Measurements from ENCODE around the genes SERPINB9, TUBB2A and PXDC1.

GRCh38 chr6:2903151-2903790, at the start of gene SERPINB9:
Gene SERPINB9 (minus strand): TSS chr6:2903309.
- RRBS, 2 experiments, result 2 to 6% methylated on average over 4 to 10 of the region's 63 CpGs

GRCh38 chr6:2943245-2943659, 28.1 kb downstream of the SERPINB6 start:
- RRBS, 2 experiments, result no CpG with 5 or more reads among the region's 6 CpGs

- RRBS, 2 experiments, result no CpG with 5 or more reads among the region's 1 CpG
These were observed 8.8 kb upstream of the SERPINB6 start for GRCh38 chr6:2980076-2980574.

- RRBS, 2 experiments, result no CpG with 5 or more reads among the region's 20 CpGs
These were observed 10.0 kb upstream of the NQO2 start for GRCh38 chr6:2989439-2990252.

DNA sequence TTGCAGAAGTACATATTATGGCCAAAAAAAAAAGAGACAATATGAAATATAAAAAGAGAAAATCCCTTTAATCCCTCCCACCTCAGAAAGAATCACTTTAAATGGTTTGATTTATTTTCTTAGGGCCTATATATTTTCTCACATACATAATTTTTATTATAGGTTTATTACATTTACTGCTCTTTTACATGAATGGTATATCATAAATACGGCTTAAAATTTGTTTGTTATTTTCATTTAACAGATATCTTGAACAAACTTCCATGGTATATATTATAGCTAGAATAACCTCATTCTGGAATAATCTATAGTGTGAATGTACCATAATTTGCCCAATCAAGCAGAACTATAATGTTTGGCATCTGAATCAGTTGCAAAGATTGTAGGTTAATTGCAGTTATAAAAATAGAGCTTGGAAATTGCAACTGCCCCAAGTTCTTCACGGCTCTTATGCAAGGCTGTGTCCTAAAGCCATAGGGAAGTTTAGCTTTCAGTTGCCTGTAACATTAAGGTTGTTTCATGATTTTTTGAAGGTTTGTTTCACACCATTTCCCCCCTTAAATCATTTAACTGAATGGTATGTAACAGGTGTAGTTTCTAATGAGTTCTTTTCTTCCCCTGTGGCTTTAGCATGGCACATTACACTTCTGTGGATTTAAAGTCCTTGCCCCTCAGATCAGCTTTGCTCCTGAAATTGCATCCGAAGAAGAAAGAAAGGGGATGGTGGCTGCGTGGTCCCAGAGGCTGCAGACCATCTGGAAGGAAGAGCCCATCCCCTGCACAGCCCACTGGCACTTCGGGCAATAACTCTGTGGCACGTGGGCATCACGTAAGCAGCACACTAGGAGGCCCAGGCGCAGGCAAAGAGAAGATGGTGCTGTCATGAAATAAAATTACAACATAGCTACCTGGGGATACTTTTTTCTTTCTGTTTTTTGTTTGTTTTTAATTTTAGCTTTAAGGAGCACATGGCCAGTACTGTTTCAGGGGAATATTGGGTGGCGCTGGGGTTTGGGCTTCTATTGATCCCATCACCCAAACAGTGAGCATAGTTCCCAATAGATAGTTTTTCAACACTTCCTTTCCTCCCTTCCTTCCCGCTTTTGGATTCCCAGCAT, 19.5 kb downstream of the NQO2 start:
- RRBS, 2 experiments, result no CpG with 5 or more reads among the region's 10 CpGs

DNA sequence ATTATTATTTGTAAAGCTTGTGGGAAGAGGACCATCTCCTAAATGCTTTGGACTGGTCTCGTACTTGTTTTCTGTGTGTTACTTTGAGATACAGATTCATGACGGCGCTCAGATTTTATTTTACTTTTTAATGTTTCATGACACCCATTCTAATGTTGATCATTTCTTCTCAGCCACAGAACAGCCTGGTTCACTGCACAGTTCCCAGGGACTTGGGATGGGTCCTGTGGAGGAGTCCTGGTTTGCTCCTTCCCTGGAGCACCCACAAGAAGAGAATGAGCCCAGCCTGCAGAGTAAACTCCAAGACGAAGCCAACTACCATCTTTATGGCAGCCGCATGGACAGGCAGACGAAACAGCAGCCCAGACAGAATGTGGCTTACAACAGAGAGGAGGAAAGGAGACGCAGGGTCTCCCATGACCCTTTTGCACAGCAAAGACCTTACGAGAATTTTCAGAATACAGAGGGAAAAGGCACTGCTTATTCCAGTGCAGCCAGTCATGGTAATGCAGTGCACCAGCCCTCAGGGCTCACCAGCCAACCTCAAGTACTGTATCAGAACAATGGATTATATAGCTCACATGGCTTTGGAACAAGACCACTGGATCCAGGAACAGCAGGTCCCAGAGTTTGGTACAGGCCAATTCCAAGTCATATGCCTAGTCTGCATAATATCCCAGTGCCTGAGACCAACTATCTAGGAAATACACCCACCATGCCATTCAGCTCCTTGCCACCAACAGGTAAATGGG, 13.0 kb upstream of the BPHL start:
- RRBS, 2 experiments, result no CpG with 5 or more reads among the region's 8 CpGs

GRCh38 chr6:3117599-3118067, 878 bp upstream of the BPHL start:
- RRBS, 2 experiments, result no CpG with 5 or more reads among the region's 3 CpGs

DNA sequence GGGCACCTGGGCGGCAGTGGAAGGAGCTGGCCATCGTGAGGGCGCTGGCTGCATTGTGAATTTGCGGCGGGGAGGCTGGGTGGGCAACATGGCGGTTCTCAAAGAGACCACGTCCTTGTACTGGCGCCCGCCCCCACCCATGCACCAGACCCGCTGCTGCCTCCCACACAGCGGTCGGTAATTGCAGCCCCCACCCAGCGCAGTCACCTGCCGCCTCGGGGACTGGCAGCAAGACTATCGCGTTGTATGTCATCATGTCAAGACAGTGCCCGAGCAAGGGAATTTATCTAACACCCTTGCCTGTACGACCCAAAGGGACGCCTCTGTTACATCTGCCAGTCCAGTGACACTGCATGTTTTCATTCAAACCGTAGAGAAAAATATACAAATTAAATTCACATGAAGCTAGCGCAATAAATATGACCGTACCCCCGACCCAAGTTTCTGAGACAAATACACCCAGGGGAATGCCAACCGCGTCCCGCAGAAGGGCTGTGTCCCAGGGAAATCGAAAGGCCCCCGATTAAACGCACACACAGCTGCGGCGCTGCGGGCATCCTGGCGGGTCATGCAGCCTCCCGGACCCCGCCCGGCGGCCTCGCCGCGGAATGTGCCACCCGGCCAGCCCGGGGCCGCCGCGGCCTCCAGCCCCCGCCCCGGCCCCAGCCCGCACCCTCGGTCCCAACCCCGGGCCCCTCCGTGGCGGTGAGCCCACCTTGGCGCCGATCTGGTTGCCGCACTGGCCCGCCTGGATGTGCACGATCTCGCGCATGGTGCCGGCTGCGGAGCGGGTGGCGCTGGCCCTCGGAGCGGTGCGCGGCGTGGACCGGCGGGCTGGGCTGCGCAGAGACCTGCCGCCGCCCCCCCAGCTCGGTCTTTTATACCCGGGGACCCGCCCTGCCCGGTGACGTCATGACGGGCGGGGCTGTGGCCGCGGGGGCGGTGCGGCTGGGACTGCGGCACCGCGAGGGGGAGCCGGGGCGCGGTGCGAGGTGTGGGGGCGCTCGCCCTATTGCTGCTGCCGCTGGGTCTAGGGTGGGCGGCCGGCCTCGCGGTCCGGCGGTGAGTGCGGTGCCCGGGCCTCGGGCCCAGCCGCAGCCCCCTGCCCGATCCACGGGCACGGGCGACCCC, at the start of gene TUBB2A:
TSS of gene TUBB2A (minus strand) at position 853 of the 1,131 bp plus-strand sequence.
- RRBS, 2 experiments, result 1 to 5% methylated on average over 43 of the region's 109 CpGs

DNA sequence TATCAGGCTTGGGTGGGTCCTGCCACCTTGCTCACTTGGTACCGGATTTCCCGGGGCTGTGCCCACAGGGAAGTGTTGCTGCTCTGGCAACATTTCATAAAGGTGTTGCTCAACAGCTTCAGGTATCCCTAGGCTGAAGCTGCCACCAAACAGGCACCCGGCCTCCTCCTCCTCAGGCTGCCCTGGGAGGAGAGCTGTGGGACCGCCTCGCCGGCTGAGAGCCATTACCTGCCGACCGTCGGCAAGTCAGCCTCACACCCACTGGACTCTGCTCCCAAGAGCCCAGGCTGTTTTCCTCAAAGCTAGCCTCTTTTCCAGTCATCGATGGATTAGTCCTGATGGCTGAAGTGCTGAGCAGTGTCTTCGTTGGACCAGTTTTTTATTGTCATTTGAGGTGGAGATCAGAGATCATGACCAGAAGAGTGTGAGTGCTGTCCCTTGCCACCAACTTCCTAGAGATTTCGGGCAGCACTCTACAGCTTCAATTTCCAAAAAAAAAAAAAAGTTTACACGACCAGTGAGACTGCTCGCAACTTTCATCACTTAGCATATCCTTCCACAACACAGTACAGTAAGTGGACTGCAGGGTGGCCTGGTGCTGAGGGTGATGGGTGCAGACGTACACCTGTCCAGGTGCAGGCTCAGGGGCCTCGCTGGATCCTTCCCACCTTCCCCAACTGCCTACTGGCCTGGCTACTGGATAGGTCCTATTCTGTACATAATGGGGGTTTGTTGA, 11.8 kb downstream of the PSMG4 start:
- RRBS, 2 experiments, result 87 to 96% methylated on average over 5 to 6 of the region's 16 CpGs

DNA sequence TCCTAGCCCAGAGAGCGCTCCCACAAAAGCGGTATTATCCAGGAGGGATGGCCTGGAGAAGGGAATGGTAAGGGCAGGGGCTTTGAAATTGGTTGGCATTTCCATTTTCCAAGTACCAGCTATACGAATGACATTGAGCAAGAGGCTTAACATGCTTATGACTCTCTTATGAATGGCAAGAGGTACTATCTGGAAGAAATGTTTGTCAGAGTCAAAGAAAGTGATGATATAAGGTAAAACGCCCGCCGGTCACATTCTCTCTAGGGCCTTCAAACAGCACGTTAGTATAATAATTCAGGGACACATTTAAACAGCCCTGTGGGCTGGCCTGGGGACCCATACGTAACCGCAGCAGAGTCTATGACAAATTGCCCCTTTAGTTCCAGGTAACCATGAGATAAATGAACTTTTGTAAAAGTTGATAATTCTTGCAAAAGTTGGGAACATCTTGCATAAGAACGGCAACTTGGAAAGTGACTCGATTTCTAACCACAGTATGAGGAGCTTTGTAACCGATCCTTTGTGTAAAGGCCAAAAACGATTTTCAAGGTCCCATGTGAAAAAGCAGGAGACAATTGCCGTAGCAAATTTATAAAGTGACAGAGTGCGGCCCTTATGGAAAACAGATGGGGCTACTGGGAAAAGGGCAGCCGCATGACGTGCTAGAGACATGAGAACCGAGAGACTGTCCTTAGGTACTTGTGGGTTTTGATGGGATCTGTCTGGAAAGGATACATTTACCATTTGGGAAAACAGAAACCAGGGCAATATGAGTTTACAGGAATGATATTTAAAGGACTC, 81.5 kb downstream of the PSMG4 start:
- RRBS, 2 experiments, result no CpG with 5 or more reads among the region's 18 CpGs

DNA sequence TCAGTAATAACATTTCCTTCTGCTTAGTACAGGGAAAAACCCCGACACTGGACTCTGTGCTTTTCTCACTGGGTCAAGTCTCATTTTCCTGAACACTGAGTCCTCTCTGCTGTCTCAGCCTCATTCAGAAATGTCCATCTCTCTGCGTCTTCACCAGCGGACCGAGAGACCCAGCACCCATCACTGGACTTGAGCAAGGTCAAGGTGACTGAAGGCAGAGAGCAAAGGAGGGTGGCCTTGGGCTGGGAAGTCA, 89.1 kb downstream of the SLC22A23 start:
- RRBS, 2 experiments, result no CpG with 5 or more reads among the region's 4 CpGs

- RRBS, 2 experiments, result no CpG with 5 or more reads among the region's 7 CpGs
These were observed 83.8 kb downstream of the SLC22A23 start for GRCh38 chr6:3372840-3373672.

DNA sequence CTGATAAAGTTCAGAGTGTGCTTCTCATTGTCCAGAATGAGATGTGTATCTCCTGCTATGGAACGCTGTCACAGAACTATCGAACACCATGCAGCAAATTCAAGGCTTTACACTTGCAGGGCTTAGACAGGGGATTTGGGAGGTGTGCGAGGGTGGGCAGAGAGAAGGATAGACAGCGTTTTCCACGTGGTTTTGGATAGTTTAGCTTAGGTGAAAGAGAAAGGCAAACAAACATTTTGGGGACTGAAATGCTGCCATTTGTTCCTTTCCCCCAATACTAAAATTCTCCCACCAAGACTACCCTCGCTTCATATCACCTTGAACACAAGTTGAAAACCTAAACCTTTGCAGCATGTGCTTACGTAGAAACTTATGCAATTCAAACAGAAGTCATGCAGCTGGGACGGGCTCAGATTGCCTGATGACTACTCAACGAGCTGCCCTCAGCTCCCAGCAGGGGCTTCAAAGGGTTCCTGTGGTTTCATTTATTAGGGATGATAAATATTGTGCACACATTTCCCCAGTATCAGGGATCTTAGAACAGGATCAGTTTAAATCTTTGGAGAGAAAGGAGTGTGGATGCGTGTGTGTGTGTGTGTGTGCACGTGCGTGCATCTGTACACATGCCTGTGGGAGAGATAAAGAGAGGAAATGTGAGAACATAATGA, 77.3 kb downstream of the SLC22A23 start:
- RRBS, 2 experiments, result no CpG with 5 or more reads among the region's 12 CpGs

- RRBS, 2 experiments, result no CpG with 5 or more reads among the region's 6 CpGs
These were observed 61.0 kb downstream of the SLC22A23 start for GRCh38 chr6:3395855-3396283.

GRCh38 chr6:3399290-3399855, 57.5 kb downstream of the SLC22A23 start:
- RRBS, 2 experiments, result no CpG with 5 or more reads among the region's 7 CpGs

DNA sequence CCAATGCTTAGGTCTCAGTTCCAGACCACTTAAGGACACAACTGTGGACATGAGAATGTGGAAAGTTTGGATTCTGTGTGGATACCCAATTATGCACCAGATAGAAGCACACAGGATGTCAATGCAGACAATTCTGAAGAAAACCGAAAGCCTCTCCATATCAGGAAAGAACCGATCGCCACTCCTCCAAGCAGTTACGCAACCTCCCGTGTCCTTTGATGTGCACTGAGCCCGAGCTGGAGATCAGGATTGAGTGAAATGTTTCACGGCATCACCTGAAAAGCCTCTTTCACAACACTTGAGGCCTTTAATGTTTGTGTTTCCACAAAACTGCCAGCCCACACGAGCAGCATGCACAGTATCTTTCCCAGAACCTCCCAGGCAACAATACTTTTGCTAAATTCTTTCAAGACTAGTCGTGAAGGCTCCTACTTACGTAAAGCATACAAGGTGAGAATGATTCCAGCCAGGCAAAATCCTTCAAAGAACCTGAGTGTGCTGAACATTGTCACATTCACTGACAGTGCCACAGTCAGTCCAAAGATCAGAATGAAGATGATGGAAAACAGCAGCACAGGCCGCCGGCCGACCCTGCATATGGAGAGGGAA, 47.0 kb downstream of the SLC22A23 start:
- RRBS, 2 experiments, result no CpG with 5 or more reads among the region's 13 CpGs

DNA sequence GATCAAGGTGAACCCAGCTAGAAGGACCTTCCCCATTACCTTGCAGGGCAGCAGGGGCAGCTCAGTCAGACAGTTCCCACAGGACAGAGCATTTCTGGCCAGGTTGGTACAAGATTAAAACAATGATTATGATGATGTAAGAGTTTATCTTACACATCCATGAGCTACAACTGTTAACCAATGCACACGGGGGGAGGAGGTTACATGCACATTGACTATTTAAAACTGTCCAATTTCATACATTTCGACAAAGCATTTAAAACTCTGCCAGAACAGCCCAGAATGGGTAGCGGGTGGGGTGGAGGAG, 2.2 kb downstream of the SLC22A23 start:
- RRBS, 2 experiments, result no CpG with 5 or more reads among the region's 3 CpGs

DNA sequence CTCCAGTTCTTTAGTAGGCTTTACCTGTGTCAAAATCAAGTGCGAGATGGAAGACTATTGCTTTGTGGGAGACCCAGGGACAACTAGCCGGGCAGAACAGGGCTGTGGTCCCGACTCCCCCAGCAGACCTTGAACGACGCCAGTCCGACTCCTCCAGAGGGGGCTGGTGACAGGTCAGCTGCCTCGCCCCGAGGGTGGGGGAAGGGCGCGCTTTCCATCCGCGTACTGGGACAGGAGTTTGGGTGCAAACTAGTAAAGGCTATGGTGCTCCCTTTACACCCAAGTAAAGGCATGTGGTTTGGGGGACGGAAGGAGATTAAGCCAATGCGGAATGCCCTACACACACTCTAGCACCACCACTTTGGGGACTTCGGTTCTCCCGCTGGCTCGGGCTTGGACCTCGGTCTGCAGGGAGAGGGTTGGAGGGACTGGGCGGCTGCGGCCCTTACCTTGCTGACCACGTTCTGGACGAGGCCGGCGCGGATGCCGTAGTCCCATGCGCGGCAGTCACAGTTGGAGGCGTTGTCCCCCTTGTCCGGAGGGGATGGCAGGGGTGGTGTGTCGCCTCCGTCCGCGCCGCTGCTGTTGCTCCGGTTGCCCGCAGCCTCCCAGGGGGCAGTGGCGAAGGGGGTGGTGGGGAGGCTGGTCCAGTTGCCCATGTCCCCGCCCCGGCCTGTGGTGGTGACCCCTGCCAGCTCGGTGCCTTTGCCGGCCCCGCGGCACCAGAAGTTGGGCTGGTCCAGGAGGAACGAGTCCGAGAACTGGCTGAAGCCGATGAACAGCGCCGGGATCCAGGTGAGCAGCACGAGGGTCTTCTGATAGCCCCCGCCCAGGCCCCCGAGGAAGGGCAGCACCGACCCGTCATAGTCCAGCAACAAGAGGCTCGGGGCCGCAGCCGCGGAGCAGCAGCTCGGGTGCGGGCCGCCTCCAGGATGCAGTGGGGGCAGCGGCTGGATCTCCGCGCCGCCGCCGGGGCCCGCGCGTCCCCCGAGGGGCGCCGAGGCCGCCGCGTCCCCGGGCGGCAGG, 1.1 kb downstream of the SLC22A23 start:
- RRBS, 2 experiments, result 2 to 7% methylated on average over 37 of the region's 78 CpGs

DNA sequence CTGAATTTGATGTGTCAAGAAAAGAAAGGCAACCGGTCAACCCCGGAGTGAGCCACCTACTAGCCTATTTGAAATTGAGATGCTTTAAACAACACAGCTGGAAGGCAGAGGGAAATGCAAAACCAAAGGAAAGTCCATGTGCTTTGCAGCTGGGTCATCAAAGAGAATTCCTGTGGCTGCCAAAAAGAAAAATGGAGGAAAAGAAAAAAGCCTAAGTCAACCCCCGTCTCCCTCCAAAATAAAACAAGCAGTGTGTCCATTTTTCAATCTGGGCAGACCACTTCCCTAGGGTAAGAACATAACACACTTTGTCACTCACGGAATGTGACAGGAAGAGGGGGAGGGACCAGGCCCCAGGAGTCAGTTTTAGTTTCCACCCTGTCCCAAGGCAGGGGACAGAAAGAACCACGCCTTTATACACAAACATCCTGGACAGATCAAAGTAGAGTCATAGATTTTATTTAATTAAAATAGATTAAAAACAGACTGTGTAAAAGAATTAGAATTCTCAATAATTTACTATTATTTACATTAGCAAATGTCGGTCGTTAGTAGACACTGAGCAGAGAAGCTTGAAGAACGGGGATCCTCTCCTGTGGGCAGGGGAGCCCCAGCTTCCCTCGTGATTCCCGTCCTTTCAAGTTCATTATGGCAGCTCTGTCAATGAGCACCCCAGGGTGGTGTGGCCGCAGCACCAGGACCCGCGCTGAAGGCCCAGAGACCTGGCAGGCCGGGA, 29.2 kb downstream of the PXDC1 start:
- RRBS, 2 experiments, result no CpG with 5 or more reads among the region's 14 CpGs

DNA sequence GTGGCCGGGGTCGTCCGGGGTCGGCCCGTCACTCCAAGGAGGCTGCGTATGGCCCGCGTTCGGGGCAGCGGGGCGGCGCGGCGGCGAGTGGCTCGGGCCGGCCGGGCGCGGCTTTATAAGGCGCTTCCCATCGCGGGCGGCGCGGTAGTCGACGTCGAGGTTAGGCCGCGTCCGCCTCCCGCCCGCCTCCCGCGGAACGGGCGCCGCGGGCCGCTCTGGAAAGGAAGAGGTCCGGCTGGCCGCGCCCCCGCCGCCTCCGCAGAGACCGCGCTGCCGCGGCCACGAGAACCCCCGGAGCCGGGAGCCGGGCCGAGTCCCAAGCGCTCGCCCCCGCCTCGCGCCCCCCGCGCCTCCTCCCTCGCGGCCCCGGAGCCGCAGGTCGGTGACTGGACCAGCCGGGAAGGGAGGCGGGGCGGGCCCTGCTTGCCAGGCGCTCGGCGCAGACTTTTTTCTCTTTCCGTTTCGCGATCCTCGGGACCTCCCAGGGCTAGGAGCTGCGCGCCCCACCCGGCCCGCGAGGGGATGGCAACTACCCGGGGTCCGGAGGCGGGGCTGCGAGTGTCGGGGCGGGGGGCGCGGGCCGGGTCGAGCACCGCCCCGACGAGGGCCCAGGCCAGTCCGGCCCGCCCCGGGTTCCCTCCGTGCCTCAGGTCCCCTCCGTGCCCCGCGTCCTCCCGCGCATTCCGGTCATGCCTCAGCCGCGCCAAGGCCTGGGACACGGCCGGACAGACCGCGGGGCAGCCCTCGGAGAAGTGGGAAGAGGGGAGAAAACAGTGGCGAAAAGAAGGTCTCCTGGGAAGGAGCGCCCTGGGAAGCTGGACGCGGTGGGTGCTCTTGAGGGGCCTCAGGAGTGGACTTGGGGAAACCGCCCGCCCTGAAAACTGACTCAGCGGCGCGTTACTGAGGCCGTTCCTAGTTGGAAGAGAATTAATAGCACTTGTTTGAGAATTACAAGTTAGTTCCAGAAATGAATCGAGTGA, at the start of gene PXDC1:
TSS of gene PXDC1 (minus strand) at position 89 of the 980 bp plus-strand sequence.
- RRBS, 2 experiments, result 1 to 6% methylated on average over 53 to 59 of the region's 124 CpGs

All from Panc1 (cell line).